ENCODE results near the gene OR4F6.

DNA sequence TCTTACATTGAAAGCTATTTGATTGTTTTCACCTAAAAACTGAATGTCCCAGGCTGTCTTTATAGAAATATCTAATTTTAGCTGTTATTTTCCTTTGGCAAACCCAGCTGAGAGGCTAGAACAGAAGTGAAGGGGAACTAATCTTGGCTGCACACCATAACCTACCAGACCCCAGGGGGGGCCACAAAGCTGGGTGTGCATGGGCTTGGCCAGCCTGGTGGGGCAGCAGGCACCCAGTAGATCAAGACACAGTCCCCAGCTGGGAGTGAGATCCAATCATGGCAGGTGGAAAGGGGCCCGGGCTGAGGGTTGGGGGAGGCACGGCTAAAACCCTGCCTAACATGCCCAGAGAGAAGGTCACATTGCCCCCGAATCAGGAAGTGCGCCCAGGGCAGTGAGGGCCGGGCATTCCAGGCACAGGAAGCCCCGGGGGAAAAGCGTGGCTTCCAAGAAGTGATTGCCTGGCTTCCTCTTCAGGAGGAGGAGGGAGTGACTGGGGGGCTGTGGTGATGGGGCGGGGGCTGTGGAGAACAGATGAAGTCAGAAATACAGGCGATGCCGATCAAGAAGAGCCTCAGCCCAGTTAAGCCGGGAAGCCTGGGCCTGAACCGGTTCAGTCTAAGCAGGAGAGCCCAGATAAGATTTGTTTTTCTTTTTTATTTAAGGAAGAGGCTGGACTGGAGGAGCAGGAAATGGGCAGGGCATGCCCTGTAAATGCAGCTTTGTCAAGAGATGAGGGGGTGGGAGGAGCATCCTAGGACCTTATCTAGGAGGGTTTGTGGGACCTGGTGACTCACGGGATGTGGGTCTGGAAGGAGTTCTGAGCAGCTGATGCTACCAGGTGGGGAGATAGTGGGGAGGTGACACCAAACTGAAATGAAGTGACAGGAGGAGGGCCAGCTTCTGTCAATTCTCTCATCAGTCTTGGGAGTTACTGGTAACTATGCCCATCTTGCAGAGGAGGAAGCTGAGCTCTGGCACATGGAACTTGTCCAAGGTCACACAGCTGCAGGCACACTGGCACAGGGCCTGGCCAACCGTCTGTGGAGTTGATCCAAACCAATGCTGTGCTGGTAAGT is 83.9 kb downstream of the CHSY1 start:
- PRO-cap, result no peak
- RAMPAGE, long total RNA, result no peak

DNA sequence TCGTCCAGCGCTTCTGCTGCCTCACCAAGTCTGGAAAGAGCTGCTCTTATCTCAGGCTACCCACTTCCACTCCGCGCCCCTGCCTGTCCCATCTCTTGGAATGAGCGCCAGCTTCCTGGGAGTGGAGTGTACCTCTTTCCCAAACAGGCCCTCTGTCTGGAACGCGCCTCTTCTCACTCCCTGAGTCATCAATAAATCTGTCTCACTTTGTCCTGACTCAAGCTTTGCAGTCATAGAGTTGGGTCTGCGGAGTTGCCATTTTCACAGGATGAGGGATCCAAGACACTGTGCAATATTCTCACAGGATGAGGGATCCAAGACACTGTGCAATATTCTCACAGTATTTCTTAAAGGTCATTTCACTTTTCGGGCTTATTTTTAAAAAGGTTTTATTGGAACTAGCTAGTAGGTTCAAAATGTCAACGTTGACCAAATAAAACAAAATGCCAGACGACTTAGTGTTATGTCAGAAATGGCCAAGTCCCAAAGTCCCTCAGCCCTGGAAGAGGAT is 81.2 kb downstream of the CHSY1 start:
- PRO-cap, result no peak
- RAMPAGE, long total RNA, result no peak

DNA sequence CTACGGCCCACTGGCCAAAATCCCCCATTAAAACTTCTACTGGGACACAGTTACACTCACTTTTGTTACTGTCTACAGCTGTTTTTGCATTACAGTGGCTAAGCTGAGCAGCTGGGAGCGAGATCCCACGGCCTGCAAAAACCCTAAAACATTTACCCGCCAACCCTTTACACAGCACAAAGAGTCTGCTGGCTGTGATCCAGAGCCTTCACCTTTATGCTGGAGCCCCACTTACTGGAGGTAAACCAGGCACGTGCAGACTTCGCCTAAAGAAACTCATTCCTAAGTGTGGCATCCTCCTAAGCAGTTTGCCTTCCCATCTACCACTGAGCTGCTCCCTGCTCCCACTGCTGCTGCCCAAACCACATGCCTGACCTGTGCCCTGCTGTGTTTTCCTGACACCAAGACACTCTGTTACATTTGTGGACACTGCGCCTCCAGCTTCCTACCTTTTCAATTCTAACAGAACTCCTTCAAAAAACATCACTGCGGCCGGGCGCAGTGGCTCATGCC is 53.1 kb downstream of the CHSY1 start:
- PRO-cap, result no peak
- RAMPAGE, long total RNA, result no peak

- PRO-cap, result unidirectional peak, minus-strand start at chr15:101242819
- RAMPAGE, long total RNA, result no peak
Measured at GRCh38 chr15:101242366-101243263, 9.2 kb downstream of the CHSY1 start.

DNA sequence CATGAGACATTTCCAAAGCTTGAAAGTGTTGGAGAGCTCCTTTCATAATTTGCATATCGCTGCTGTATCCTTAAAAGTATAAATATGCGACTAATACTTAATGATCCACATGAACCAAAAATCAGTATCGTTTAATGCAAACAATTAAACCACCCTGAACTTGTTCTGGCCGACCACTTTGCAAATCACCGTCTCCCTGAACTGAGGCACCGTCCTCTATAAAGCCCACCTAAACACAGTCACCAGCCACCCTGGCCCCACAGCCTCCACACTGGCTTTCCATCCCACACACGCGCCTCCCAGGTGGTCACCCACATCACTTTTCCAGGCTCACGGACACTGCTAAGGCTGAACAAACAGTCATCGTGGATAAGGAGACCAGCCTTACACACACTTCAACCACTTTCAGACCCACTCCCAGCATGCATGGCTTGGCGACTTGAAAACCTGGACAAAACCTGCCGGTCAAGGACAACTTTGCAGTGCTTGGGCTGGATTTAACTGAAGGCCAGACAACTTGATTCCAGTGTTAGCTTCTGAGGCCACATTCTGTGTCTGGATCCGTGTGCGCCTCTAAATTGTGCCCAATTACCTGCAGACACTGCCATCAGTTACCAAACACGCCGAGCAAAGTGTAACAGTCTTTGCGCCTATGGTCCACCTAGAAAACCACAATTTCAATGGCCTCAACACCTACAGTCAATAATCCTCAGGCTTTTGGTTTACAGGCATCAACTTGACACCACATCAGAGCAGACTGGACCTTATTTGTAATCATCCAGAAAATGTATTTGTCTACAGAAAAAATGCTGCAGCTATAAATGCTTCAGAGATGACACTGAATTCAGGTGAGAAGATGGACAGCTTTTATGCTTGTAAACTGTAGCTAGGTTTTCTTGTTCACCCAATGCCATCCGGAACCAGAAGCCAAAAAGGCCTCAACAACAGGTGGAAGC is 8.3 kb downstream of the CHSY1 start:
- PRO-cap, result no peak
- RAMPAGE, long total RNA, result no peak

DNA sequence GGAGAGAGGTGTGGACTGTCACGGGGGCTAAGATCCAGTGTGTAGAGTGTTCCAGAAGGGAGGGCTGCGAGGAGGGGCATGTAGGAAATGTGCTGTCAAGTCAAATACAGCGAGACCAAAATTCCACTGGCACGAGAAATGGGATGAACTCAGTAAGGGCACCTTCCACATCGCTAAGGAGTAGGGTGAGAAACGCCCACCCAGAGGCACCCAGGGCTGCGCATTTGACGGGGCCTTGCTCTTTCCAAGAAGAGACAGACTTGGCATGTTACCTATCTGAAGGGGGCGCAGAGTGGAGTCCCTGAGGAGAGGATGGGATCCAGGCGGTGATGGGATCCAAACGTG is 7.8 kb downstream of the SELENOS start:
- PRO-cap, result no peak
- RAMPAGE, long total RNA, result no peak

DNA sequence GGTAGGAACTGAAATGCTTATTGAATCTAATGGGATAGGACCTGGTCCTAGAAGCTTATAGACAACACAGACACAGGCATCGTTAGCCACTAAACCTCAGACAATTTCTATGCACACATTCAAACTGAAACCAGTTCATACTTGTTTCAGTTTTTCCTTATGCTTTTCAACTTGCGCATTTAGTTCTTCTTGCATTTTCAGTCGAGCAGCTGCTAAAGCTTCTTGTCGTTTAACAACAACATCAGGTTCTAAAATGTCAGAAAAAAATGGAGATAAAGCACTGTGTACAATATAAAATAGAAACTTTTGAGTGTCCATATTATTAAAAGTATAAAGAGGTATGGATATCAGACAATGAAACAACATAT is 2.2 kb downstream of the SELENOS start:
- PRO-cap, result no peak
- RAMPAGE, long total RNA, result no peak

DNA sequence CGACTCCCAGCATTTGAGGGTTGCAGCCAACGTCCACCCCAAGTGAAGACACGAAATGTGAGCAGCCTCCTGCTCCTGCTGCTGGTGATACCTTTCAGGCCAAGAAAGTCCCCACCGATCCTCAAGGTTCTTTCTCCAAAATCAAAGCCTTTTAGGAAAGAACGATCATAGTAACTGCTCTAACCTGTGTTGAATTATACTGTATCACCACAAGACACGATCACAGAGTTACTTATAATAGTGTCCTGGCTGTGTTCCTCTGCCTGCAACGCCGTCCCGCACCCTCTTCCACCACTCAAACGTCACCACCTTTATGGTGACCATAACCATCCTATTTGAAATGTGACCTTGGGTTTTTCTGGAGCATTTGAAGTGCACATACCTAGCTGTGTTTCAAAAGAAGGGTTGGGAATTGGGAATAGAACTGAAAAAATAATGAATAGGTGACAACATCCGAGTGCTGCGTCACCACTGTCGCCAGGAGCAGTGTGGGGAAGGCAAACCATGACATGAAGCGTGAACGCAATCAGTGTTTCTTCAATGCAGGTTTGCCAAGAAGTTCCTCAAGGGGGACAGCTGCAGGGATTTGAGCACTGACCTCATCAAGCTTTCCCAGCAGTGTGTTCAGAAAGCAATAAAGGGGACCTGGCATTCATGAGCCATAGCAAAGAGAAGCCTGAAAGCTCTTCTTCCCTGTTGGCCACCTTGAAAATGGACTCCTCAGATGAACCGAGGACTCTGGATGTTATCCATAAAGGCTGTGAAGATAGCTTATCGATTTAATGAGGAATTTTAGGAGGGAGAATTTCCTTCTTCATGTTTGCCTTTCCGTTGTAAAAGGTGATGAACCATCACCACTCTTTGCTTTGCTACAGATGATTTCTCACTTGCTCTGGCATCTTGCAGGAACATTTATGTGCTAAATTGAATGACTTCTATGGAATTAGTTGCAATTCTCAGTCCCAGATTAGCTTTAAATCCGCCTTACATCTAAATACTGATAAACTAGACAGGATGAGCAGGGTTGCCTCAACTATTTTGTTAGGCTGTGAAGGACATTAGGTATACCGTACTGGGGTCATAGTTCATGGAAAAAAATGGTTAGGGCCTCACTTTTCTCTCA is 914 bp upstream of the SELENOS start:
- PRO-cap, result no peak
- RAMPAGE, long total RNA, result no peak

- PRO-cap, result no peak
- RAMPAGE, long total RNA, result no peak
Measured at GRCh38 chr15:101501123-101501552, 11.6 kb upstream of the PCSK6 start.

GRCh38 chr15:101615145-101615731 is 36.9 kb downstream of the TM2D3 start:
- PRO-cap, result no peak
- RAMPAGE, long total RNA, result no peak

- PRO-cap, result no peak
- RAMPAGE, long total RNA, result no peak
Measured at GRCh38 chr15:101803281-101803669, at the start of gene OR4F6. Gene OR4F6 (plus strand): TSS chr15:101803509.